Neural cell (in vitro differentiated cells): ENCODE data around the genes ECI1, ZG16B, KREMEN2 and PKMYT1.

DNA sequence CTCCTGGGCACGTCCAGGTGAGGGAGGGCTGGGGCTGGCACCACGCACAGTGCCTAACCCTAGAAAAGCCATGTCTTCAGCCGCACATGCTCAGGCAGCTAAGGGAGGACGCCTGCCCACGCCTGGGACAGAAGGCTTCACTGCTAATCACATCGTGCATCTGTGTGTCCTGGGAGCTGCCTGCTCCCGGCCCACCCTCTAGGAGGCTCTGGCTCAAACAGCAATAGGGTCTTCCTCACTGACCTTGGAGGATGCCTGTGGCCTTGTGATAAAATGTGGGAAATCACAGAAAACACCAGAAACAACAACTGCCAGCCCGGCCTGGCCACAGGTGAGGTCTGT, 1.9 kb upstream of the TRAF7 start:
- RAMPAGE, long total RNA = no peak

- RAMPAGE, long total RNA = no peak
Measured at GRCh38 chr16:2154951-2155561, 526 bp upstream of the TRAF7 start.

GRCh38 chr16:2178306-2179296, 17.8 kb downstream of the CASKIN1 start:
- RAMPAGE, long total RNA = no peak

DNA sequence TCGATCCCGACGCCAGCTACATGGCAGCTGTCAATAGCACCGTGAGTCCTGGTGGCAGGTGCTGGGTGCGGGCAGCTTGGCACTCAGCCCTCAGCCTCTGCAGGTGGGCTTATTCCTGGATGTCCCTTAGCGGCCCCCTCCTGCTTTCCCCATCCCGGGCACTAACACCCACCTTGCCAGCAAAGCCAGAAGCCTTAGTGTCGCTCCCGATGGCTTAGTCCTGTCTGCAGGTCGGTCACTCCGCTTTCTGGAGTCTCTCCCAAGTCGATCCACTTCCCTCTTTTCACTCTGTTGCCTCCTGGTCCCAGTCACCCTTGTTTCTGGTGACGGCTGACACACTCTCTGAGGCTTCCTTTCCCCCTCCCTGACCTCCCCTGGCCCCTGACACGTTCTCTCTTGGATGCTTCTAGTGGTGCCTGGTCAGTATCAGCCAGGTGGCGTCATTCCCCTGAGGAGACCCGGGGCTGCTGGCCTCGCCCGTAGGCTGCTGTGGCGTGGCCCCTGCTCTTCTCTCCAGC, 2.1 kb downstream of the MLST8 start:
- RAMPAGE, long total RNA = no peak

- RAMPAGE, long total RNA = no peak
Measured at GRCh38 chr16:2250816-2252002, at the start of gene ECI1. TSS of gene ECI1 (minus strand) at chr16:2251587.

DNA sequence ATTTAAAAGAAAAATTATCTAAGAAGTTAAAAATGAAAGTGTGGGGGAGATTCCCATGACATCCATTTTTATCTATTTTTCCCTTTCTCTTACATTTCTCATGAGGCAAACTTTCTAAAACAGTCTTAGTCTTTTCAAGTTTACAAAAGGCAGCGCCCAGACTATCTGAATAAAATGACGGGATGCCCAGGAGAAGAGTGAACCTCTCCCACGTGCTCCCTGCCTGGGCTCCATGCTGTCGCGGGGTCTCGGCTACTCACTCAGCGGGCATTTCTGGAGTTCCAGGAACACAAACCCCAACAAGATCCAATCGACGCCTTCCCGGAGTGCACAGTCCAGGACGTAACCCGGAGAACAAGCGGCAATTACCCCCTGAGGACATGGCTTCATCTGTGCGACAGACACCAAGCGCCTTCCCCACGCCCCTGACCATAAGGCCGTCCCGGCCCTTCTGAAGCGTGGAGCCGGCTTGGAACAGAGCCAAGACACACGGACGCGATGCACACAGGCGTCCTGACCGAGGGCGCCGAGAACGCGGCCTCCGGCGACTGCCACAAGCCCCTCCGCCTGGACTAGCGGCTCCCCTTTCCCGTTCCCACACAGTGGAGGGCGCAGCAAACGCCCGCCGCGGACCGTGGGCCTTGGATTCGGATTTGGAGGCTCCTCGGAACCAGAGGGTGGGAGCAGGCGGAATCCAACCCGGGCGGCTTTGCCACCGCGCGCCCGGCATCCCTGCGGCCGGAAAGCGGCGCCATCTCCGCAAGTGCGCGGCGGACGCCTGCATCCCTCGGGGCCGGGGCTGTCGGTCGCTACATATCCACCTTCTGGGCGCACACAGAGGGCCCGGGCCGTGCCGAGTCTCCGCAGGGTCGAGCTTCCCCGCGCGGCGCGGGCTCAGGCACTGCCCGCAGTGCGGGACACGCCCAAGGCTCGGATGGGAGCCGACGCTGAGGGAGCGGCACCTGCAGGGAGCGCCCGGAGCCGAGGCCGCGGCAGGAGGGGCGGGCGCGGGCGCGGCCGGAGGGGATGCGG, 817 bp downstream of the ABCA3 start:
- RAMPAGE, long total RNA = no peak

GRCh38 chr16:2476834-2477051, 1.8 kb downstream of the TBC1D24 start:
- RAMPAGE, long total RNA = no peak

DNA sequence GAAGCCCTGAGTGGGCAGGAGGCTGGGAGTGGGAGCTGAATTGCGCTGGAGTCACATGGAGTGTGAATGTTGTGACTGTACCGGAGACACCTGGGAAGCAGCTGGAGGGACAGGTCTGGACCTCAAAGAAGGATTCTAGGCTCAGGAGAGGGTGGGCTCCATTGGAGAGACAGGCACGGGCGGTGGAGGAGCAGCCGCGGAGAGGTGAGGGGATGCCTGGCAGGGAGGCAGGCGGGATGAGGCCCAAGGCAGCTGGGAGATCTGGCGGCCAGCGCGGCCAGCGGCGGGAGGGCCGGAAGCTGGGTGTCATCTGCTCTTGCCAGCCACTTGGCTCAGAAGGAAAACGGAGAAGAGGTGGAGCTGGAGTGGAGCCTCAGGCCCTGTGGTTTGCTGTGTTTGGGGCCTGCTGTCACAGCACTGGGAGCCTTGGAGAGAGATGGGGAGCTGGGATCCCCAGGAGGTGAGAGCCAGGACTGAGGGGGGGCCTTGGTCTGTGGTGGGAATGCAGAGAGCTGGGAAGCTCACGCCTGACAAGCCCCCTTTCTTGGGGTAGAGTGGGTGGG, 7.8 kb downstream of the TBC1D24 start:
- RAMPAGE, long total RNA = no peak

- RAMPAGE, long total RNA = no peak
Measured at GRCh38 chr16:2512783-2513512, 804 bp upstream of the ATP6V0C start.

- RAMPAGE, long total RNA = no peak
Measured at GRCh38 chr16:2679634-2680417, 2.5 kb upstream of the KCTD5 start.

DNA sequence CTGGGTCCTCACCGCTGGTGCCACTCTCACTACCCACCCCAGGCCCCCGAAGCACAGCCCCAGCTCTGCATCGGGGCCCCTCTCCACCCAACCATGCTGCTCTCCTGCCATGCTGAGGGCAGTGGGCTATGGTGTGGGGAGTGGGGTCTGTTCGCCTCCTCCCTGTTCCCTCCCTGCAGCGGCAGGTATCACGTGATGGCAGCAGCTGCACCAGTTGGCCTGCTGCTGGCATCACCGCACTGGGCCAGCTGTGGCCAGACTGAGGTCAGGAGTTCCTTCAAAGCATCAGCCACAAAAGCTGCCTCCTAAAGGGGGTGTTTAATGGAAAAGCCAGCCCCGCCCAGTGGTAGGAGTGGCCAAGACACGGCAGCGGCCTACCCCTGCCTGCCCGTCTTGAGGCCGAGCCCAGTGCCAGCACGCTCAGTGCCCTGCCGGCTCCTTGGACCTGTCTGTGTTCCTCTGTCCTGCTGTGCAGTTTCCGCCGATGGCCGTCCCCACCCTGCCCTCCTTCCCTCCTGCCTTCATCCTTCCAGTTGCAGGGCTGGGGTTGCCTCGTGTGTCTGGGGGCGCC, 10.9 kb downstream of the KCTD5 start:
- RAMPAGE, long total RNA = no peak

GRCh38 chr16:2704061-2704304, 16.0 kb downstream of the PRSS27 start:
- RAMPAGE, long total RNA = no peak

GRCh38 chr16:2768723-2769390, 8.2 kb downstream of the ELOB start:
- RAMPAGE, long total RNA = no peak

GRCh38 chr16:2829538-2830568, at the start of gene ZG16B:
TSS of gene ZG16B (plus strand) at chr16:2830303.
- RAMPAGE, long total RNA = no peak

DNA sequence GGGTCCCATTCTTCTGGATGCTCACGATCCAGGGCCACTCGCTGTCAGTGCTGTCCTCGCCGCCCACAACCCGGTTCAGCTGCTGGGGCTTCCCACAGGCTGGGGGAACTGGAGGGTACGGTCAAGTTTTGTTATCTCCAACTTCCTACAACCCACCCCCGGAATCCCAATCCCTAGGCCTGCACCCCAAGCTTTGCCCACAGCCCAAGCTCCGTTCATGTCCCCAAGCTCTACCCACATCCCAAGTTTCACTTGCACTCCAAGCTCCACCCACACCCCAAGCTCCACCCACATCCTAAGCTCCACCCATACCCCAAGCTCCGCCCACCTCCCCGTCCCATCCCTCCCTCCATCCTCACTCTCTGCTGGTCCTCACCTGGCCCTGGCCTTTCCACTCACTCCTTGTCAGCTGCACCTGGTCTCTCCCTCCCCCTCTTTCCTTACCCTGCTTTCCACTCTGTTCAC, 1.8 kb downstream of the PRSS22 start:
- RAMPAGE, long total RNA = no peak

GRCh38 chr16:2963343-2964482, at the start of gene KREMEN2:
TSS of gene KREMEN2 (plus strand) at chr16:2964275.
- RAMPAGE, long total RNA = no peak

- RAMPAGE, long total RNA = no peak
Measured at GRCh38 chr16:2973013-2973875, 4.1 kb downstream of the PAQR4 start.

DNA sequence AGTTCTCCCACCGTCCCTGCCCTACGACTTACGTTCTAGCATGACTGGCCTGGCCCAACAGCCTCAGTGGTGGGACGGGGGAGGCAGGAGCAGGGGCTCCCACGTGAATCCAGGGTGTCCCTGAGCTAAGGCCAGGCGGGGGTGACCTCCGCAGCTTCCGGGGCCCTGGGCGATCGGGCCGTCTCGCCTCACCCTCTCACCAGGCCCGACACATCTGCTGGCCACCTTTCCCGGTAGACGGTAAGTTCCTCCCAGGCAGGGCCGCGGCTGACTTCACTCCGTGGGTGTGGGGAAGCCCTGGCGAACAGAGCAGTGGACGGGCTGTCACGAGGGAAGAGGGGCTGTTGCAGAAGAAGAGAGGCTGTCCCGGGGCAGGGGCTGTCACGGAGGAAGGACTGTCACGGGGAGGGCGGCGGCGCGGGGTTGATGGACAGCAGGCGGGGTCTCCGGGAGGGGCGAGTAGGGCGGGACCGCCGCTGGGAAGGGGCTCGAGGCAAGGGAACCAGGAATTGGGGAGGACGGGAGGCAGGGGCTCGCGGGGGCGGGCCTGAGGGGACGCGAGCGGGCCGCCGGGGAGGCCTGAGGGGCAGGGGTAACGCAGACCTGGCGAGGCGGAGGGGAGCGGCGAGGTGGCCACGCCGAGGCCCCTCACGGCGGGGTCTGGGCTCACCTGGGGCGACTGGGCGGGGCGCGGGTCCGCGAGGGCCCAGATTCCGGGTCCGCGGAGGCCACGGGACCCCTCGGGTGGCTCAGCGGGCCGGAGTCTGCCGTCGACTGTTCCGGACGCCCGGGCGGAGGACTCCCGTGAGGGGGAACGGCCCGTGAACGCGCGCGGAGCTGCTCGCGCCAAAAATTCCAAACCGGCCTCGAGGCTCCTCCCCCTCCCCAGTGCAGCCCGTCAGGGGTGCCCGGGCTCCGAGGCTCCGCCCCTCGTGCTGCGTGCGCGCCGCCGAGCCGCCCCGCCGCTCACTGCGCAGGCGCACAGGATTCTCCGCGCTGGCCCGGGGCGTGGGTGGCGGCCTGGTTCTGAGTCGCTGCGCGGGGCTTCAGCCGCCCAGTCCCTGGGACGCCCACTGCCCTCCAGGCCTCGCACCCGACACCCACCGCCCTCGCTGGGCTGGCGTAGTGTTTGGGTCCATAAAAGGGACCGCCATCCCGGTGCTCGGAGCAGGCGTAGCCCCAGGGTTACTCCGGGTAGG, at the start of gene PKMYT1:
Gene PKMYT1 (minus strand): TSS at position 831 of the 1,199 bp plus-strand sequence.
- RAMPAGE, long total RNA = start-site peak on the plus strand centred at position 1,001 of the sequence, 58 bp wide, 9 and 10 reads in 2 replicates

DNA sequence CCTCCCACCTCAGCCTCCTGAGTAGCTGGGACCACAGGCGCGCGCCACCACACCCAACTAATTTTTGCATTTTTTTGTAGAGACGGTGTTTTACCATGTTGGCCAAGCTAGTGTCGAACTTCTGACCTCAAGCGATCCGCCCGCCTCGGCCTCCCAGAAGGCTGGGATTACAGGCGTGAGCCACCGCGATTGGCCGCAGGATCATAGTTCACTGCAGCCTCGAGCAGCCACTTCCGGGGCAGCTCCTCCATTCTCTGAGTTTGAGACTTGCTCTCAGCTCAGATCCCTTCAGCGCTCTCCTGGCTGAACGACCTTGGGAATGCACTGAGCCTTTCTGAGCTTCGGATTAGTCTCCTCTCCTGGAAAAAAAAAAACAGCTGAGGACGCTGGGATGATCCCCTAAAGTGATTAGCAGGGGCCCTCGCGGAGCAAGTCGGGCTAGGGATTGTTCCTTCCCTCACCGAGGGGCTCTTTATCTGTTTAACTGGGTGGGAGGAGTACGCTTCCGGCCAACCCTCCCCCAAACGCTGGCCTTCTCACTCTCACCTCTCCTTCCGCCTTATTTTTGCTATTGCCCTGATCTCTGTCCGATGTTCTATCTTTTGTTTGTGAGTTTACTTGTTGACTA, 1.2 kb upstream of the PKMYT1 start:
- RAMPAGE, long total RNA = no peak

DNA sequence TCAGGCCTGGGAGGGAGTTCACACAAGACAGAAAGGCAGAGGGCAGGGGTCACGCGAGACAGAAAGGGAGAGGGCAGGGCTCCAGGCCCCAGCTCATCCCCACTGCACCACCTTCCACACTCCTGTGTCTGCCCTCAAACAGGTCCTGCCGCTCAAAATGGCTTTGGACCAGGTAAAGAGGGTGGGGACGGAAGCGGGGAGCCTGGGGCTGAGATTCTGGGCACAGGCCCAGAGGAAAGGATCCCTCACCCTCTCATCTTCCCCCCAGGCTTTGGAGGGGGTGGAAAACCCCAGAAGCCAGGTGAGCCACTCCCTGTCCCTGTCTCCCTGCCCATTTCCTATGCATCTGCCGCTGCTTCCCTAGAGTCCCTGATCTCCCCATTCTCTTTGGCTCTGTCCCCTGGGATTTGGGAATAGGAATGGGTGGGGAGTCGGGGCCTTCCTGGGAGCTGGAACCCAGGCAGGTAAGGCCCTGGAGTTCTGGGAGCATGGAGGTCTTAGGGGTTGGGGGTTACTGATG, 12.5 kb upstream of the PKMYT1 start:
- RAMPAGE, long total RNA = no peak